Calu3 (cell line): ENCODE results near the gene ARMH4.

GRCh38 chr14:55354332-55354821 is 57.3 kb downstream of the ATG14 start:
- PRO-cap, result no peak

- PRO-cap, result no peak
These were observed 45.9 kb downstream of the ATG14 start for GRCh38 chr14:55365681-55366151.

GRCh38 chr14:55374257-55374558 is 37.4 kb downstream of the ATG14 start:
- PRO-cap, result no peak

- PRO-cap, result no peak
These were observed 28.7 kb downstream of the ATG14 start for GRCh38 chr14:55382874-55383416.

GRCh38 chr14:56125888-56126475 is 7.8 kb downstream of the PELI2 start:
- PRO-cap, result no peak

- PRO-cap, result no peak
These were observed 89.6 kb downstream of the PELI2 start for GRCh38 chr14:56207807-56208307.

DNA sequence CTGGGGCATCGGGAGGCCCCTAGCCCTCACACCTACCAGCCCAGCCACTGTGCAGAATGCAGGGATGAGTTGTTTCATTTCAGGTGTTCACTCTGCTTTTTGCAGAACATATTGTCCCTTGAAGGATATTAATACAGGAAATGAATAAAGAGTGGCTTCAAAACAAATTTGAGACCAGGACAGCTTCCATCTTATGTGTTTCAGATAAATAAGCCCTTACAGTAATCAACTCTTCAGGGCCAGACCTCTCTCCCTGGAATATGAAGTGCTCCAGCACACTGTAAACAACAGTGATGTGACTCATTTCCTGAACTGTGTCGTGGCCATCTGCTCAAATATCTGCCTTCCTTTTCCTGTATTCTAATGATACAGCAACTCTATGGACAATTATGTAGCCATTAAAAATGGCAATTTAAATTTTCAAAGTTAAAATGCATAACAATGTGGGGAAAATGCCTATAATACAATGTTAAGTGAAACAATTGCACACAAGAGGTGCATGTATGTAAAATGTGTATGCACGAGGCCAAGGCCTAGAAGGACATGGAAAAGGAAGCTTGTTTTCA is 215.4 kb downstream of the PELI2 start:
- PRO-cap, result no peak

DNA sequence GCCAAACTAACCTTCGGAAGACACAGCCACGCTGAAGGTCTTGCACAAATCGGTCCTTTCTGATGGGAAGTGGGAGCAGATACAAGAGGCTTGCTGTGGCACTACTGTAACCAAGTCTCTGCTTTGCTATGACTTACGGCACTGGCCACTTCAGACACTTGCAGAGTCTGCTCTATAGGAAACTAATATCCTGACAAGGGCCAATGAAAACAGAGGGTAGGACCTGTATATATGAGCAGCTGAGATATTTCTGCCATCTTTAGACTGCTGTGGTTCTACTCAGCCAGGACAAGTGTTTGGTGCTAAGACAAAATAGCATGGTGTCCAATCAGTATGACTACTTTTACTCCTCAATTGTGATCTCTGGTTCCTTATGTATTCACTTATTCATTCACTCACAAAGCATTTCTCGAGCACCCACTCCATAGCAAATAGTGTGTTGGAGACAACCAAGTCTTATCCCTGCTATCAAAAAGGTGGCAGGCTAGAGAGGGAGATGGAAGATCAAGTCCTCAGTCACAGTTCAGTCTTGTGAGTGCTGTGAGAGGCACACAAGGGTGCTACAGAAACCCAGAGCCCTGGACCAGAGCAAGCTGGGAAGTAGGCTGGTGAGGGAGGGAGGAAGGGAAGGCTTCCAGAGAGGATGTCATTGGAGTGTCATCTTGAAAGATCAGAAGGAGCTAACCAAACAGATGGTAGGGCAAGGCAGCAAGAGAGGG is 58.0 kb downstream of the TMEM260 start:
- PRO-cap, result no peak

DNA sequence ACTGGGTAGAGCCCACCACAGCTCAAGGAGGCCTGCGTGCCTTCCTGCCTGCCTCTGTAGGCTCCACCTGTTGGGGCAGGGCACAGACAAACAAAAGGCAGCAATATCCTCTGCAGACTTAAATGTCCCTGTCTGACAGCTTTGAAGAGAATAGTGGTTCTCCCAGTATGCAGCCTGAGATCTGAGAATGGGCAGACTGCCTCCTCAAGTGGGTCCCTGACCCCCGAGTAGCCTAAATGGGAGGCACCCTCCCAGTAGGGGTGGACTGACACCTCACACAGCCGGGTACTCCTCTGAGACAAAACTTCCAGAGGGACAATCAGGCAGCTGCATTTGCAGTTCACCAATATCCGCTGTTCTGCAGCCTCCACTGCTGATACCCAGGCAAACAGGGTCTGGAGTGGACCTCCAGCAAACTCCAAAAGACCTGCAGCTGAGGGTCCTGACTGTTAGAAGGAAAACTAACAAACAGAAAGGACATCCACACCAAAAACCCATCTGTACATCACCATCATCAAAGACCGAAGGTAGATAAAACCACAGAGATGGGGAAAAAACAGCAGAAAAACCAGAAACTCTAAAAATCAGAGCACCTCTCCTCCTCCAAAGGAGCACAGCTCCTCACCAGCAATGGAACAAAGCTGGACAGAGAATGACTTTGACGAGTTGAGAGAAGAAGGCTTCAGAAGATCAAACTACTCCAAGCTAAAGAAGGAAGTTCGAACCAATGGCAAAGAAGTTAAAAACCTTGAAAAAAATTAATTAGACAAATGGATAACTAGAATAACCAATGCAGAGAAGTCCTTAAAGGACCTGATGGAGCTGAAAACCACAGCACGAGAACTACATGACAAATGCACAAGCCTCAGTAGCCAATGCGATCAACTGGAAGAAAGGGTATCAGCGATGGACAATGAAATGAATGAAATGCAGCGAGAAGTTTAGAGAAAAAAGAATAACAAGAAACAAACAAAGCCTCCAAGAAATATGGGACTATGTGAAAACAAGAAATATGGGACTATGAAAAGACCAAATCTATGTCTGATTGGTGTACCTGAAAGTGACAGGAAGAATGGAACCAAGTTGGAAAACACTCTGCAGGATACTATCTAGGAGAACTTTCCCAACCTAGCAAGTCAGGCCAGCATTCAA is 60.8 kb downstream of the TMEM260 start:
- PRO-cap, result no peak

- PRO-cap, result no peak
These were observed 67.8 kb downstream of the TMEM260 start for GRCh38 chr14:56646973-56648171.

GRCh38 chr14:56703874-56704303 is 106.4 kb downstream of the OTX2 start:
- PRO-cap, result no peak

DNA sequence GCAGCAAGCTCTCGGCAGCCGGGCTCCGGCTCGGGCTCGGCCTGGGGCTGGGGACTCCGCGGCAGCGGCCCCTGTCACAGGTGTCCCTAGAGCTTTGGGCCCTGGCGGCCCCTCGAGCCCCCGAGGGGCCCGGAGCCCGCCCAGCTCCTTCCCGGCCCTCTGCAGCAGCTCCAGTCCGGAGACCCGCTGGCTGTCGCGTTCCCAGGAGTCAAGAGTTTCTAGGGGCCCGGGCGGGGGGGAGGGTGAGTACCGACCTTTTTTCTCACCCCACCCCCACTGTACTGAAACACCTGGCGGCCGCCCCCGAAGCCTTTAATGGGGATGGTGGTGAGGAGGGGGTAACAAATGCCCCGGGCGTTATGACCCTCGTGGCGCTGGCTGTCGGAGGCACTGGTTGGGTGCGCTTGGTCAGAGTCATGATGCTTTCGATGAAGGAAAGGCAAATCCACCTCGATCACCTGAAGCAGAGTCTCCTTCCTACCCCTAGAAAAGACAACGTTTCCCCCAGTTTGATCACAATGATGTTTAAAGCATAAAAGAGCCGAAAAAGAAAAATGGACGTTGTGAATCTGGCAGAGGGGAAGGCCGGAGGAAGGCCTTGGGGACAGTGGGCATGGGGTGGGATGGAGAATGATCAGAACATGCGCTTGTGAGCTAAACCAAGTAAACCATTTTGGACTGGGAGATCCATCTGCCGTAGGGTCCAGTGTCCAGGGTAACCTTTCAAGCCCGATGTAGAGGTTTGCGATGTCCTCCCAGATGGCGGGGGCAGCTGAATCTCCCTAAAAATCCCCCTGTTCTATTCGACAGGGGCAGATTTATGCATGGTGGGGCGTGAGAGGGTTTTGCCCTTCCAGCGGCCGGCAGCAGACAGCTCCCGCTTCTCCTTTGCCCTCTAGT is 2.0 kb upstream of the OTX2 start:
- PRO-cap, result no peak

- PRO-cap, result unidirectional peak, minus-strand start at chr14:57391232; unidirectional peak, minus-strand start at chr14:57391542
These were observed 678 bp downstream of the NAA30 start for GRCh38 chr14:57390860-57391668.

DNA sequence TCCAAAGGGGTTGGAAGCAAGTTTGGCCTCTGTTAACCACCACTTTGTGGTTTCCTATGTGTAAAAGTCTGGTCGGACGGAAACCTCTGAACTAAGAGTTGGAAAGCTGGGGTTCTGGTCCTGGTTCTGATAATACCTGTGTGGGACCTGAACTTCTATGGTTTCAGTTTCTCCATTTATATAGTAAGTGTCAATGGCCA is 161.8 kb downstream of the SLC35F4 start:
- PRO-cap, result no peak

- PRO-cap, result no peak
These were observed 97.3 kb upstream of the SLC35F4 start for GRCh38 chr14:57963117-57963574.

DNA sequence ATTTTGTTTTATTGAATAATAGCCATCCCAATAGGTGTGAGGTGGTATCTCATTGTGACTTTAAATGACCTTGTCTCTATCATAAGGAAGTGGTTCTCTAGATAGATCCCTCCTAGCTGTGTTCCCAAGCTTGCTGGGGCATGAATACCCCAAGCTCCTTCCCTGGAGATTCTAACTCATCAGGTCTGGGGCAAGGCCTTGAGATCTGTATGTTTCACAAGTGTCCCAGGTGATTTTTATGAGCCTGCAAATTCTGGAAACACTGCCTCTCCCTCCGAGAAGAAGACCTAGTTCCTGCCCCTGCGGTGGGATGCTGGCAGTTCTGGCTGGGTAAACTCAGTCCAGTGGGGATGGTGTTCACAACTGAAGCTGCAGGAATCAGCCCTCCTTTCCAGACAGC is 135.7 kb upstream of the SLC35F4 start:
- PRO-cap, result no peak

GRCh38 chr14:58151916-58152752 is at the start of gene ARMH4:
Gene ARMH4, minus strand, starts transcription at chr14:58152213.
- PRO-cap, result unidirectional peak, minus-strand start at chr14:58152197

- PRO-cap, result no peak
These were observed 6.0 kb upstream of the PSMA3 start for GRCh38 chr14:58238364-58239328.

- PRO-cap, result no peak
These were observed 1.6 kb upstream of the ARID4A start for GRCh38 chr14:58296712-58297248.

DNA sequence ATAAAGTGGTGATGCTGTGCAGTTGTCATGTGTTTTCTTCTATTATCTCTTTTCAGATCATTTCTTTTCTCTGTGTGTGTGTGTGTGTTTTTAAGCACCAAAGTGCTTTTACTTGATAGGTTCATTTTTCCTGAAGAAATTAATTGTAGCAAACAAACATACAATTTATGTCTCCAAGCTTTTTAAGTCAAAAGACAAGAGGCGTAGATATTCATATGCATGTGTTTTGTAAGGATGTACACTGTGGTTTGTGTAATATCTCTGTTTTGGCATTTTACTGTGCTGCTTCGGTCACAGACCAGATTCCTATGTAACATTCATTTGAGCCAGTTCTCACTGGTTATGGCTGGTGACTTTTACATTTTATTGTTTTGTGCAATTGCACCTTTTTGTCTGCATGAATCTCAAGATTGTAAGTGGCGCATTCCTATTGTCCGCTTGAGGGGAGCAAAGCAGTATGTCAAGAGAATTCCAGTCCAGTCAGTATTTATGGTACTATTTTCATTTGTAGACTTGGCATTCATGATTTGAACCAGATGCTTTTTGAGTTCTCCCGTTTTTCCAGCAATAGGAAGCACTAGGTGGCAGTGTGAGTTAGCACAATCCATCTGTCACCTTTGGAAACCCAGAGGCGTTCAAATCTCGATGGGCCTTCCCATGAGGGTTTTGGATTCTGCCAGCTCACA is 1.9 kb downstream of the DACT1 start:
- PRO-cap, result no peak